Epithelial cell of prostate (primary cell): Measurements from ENCODE around the genes ADCYAP1R1 and EEPD1.

GRCh38 chr7:31043179-31043797 lies 8.8 kb upstream of the ADCYAP1R1 start:
- RRBS = no CpG with 5 or more reads among the region's 8 CpGs

GRCh38 chr7:31051996-31053220 lies at the start of gene ADCYAP1R1:
ADCYAP1R1 (plus strand) TSS chr7:31052308.
- RRBS = 2% methylated on average over 60 of the region's 131 CpGs

DNA sequence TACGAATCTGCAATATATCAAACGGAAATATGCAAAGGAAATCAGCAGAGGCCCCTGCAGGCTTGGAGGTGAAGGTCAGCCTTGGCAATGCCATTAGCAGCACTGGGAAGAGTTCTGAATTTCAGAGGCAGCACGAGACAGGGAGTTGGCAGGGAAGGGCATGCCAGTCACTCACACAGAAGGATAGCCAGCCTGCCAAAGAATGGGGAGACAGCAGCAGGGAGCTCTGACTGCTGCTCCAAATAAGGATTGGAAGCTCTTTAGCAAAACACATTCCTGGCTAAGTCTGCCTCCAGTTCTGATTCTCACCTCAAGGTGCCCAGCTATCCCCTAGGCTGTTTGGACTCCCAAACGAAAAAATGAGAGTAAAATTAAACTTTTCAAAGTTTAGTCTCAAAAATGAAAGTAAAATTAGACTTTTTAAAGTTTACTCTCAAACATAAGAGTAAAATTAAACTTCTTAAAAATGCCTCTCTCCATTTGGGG lies 188.0 kb downstream of the PDE1C start:
- RRBS = no CpG with 5 or more reads among the region's 4 CpGs

DNA sequence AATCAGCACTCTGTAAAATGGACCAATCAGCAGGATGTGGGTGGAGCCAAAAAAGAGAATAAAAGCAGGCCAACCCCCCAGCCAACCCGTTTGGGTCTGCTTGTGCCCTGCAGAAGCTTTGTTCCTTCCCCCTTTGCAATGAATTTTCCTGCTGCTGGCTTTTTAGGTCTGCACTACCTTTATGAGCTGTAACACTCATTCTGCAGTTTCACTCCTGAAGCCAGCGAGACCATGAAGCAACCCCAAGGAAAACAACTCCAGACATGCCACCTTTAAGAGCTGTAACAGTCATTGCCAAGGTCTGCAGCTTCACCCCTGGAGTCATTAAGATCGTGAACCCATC lies 135.3 kb upstream of the PDE1C start:
- RRBS = no CpG with 5 or more reads among the region's 3 CpGs

DNA sequence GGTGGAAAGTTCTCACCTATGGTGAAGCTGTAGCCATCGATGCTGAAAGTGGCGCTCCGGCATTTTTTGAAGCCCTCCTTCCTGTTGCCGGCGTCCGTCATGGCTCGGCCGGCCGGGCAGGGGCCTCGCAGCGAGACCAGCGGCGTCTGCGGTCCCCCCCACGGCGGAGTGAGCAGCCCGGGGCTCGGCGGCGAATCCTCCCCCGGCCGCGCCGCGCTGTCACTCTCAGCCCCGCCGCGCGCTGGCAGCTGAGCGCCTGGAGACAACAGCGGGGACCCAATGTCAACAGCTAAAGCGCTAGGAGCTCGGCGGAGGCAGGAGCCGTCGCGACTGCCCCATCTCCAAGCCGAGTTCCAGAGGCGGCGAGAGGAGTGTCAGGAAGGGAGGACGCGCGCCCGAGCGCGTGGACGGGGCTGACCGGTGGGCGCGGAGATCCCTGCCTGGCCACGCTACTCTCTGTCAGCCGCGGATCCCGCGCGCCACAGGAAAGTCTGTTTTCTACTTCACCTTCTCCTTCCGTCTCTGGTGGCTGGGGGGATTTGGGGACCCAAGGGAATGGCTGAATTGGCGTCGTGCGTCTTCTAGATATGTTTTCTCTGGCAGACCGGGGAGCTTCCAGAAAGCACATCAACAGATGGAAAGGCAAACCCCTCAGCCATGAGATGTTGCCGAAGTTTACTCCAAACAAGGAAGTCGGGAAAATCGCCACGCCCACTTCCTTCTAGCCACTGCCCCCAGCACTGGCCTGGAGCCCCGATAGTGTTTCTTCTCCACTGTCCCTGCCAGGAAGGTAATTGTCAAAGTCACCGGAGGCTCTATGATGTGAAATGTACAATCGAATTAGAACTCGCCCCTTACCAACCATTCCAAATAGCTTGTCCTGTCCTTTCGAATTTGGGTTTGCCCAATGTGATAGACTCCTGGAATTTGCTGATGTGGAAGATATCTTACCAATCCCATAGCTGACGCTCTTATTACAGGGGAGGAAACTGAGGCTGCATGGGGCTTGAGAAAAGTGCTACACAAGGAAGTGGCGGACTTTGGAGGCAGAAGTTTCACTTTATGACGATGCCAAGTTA lies 191.2 kb downstream of the LSM5 start:
- RRBS = 2% methylated on average over 12 of the region's 73 CpGs

DNA sequence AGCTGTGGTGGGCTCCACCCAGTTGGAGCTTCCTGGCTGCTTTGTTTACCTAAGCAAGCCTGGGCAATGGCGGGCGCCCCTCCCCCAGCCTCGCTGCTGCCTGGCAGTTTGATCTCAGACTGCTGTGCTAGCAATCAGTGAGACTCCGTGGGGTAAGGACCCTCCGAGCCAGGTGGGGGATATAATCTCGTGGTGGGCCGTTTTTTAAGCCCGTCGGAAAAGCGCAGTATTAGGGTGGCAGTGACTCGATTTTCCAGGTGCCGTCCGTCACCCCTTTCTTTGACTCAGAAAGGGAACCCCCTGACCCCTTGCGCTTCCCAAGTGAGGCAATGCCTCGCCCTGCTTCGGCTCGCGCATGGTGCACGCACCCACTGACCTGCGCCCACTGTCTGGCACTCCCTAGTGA lies 192.9 kb downstream of the AVL9 start:
- RRBS = no CpG with 5 or more reads among the region's 20 CpGs

DNA sequence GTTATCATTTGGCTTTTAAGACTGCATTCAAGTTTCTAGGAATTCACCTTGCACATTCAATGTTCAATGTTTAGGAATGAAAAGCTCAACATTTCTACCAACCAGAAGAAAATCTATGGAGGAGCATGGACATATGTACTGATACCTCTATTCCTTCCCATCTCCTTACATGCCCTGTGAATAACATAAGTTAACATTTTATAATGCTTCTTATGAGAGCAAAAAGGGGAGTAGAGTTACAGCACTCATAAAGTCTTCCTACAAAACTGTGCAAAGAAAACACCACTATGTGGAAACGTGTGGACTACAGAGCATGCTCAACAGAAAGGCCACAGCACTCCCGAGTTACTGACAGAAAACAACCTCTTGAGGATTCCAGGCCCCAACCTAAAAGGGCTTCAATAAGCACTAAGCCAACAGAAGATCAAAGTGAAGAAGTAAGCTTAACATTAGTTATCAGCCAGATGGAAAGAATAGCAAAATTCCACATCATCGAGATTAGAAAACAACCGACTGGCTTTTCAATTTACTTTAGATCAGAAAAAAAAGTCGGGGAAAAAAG lies 1.6 kb downstream of the KBTBD2 start:
- RRBS = no CpG with 5 or more reads among the region's 5 CpGs

DNA sequence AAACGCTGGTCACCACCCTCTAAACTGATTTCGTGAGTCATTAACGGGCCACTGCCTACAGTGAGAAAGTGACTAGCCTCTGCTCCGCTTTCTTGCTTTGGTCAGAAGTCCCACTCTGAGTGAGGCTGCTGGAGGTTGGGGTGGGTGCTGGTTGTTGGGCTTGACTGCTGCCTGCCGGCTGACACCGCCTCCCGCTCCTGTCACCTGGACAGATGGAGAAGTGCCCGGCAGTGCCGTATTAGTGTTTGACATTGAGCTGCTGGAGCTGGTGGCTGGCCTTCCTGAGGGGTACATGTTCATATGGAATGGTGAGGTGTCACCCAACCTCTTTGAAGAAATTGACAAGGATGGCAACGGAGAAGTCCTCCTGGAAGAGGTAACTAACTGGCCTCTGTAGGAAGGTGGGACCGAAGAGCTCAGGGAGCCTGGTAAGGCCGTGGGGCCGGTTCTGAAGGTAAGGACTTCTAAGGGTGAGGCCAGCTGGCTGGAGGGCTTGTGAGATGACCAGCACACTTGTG lies 45.3 kb downstream of the FKBP9 start:
- RRBS = no CpG with 5 or more reads among the region's 13 CpGs

GRCh38 chr7:33043457-33043858 lies 19.1 kb downstream of the NT5C3A start:
- RRBS = no CpG with 5 or more reads among the region's 2 CpGs

GRCh38 chr7:33932742-33933174 lies 27.4 kb downstream of the BMPER start:
- RRBS = 1% methylated on average over 3 of the region's 13 CpGs

- RRBS = no CpG with 5 or more reads among the region's 10 CpGs
Observed at GRCh38 chr7:34938988-34939598, 98.2 kb downstream of the DPY19L1 start.

DNA sequence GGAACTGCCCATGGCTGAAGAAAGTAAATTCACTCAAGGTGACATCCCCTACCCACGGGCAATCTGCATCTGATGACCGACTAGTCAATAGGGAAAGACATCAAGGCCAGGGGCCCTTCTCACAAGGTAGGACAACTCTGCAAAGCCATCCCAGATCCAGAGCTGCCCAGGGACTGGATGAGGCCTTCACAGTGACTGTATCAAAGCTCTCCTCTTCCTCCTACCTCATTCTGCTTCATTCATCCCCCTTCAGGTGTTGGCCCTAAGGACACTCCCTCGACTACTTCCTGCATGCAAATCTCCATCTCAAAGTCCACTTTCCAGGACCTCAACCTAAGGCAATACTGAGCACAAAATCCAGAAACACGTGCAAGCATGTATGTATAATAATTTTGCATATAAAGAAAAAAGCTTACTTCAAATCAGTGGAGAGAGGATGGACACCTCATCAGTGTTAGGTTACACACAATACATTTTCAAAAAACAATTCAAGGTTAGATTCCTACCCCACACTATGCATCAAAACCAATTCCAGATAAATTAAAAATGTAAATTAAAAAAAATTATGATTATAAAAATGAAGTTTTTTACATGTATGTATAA lies 25.1 kb downstream of the DPY19L1 start:
- RRBS = no CpG with 5 or more reads among the region's 4 CpGs

GRCh38 chr7:35624710-35625232 lies 70.2 kb downstream of the HERPUD2 start:
- RRBS = no CpG with 5 or more reads among the region's 5 CpGs

DNA sequence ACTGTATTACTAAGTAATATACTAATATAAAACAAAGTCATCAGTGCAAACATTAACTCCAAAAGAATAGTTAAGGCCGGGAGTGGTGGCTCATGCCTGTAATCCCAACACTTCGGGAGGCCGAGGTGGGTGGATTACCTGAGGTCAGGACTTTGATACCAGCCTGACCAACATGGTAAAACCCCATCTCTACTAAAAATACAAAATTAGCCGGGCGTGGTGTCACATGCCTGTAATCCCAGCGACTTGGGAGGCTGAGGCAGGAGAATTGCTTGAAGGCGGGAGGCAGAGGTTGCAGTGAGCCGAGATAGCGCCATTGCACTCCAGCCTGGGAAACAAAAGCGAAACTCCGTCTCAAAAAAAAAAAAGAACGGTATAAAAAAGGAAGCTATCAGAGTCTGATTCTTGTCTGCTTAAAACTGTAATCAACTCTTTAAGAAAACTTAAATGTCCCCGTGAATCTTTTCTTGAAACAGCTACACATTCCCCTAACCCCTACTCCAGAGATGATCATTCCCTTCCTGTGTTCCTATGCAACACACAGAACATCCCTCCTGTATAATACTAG lies 4.4 kb downstream of the HERPUD2 start:
- RRBS = no CpG with 5 or more reads among the region's 13 CpGs

DNA sequence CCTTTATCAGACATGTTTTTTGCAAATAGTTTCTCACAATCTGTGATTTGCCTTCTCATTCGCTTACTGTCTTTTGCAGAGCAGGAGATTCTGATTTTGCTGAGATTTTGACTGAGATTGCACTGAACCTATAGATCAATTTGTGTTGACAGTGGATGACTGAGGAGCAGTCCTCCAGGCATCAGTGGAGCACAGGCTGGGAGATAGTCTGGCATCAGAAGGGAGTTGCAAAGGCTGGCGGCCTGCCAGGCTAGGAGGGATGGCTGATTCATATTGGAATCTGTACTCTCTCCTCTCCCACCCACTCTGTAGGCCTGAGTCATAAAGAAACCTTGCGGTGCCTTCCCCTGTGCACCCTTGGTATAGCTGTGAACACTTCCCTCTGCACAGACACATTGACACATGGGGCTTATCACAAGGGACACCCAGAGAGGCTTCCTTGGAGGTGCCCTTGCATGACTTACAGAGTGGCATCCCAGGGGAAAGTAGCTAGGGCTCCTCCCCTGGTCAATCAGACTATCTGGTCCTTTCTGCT lies 37.6 kb upstream of the EEPD1 start:
- RRBS = no CpG with 5 or more reads among the region's 3 CpGs

- RRBS = under 1% methylated on average over 68 of the region's 118 CpGs
Observed at GRCh38 chr7:36152520-36153705, at the start of gene EEPD1. EEPD1 (plus strand) TSS chr7:36153254.

DNA sequence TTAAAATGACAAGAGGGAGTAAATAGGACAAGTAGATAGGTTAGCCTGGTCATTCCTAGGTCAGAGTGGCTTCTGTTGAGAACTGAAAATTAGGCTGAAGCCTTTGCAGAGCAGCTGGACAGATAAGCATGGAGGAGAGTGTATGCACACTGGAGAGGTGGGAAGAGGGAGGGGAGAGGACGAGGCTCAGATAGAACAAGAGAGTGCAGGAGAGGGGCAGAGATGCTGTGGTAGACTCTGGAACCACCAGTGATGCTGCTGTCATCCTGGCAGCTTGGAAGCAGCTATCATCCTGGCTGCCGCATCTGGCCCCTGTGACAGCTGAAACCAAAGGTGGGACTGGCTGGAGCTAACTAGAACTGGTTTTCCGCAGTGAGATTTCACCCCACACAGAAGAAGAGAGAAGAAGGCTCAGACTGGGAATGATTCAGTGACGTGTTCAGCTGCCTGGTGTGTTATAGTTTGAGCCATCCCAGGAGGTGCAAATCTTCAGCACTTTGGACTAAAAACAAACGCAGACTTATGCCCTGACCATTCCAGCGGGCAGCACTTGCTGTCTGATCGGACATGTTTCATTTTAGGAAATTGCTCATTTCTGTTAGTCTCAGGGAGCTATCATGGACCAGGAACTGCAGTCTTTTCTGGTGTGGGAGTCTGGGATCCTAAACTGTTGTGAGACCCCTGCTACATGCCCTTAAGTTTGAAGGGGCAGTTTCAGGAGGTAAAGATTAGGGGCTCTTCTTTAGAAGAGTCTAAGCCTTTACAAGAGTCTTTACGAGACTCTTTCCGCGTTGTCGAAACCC lies 38.4 kb downstream of the EEPD1 start:
- RRBS = no CpG with 5 or more reads among the region's 11 CpGs

DNA sequence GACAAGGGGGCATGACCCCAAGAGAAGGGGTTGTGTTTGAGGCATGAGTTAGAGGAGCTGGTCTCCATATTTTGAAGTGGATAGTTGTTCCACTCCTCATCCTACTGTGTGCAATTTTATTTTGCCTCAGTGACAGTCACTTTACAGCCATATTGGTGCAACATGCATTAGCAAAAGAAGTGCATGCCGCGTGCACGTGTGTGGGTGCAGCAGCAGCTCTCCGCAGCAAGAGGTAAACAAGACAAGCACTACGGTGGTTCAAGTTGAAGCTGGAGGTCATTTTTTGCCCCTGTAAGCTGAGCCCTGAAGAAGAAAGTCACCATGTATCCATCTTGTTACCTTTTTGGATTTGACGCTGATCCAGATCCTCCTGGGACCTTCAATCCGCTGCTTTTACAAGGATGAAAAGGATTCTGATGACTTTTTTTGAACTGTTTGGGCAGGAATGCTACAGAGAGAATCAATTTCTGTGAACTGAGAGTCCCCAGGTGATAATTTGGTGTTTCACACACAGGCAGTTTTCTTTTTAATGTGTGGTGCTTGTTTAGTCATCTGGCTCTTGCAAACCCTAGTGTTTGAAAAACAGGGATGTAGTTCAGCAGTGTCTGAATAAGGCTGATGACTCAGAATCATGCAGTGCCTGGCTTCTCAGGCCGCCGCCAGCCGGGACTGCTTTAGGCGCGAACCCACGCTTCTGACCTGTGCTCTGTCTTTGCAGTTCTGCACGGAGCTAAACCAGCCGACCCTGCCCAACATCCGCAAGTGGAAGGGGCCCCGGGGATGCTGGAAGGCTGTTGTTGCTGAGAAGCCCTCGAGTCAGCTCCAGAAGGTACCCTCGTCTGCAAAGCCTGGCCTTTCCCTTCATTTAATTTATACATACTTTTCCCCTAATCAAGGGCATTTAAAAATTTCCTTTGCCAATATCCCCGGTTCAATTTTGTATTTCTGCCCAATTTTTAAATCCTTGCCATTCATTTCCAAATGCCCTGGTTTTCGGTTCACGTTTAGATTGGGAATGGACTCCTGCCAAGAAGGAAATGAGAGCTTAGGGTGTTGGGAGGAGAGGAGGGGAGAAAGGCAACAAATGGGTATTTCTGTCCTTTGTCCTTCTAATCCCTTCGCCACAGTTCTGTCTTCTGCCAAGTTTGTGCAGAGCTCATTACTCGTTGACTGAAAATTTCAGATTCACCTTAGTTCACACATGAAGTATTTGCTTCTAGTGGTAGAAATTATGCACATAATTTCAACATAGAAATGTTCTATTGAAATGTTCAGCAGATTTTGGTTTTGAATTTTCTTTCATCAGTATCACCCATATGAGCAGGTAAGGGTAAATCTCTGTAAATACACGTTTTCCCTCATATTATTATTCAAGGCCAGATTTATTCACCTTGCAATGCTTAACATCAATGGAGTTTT lies 86.1 kb downstream of the MATCAP2 start:
- RRBS = 19% methylated on average over 6 of the region's 25 CpGs

GRCh38 chr7:36443674-36443905 lies 53.9 kb downstream of the ANLN start:
- RRBS = no CpG with 5 or more reads among the region's 2 CpGs